Vein endothelial cell (primary cell): ENCODE measurements around the gene HOXB5.

DNA sequence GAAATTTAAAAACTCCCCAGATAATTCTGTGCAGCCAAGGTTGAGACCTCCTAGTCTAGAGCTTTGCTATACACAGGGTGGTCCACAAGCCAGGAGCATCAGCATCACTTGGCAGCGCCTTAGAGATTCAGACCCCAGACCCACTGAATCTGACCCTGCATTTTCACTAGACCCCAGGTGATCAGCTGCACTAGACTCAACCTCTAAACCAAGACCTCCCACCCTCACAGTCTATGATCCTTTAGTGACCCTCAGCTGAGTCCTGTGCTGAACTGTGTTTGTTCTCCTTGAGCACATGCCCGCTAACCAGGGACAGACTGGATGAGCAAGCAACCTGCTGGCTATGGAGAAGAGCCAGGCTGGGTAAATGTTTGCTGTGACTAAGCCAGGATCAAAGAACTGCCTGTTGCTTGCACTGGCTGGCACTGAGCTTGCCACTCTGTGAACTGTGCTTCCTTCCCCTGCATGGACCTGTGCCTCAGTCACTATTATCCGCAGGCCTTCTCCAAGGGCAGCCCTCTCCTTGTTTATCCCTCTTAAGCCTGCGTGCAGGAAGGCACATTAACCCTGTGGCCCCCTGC is 7.2 kb downstream of the PNPO start:
- CAGE, long polyA plus RNA, result no peak

DNA sequence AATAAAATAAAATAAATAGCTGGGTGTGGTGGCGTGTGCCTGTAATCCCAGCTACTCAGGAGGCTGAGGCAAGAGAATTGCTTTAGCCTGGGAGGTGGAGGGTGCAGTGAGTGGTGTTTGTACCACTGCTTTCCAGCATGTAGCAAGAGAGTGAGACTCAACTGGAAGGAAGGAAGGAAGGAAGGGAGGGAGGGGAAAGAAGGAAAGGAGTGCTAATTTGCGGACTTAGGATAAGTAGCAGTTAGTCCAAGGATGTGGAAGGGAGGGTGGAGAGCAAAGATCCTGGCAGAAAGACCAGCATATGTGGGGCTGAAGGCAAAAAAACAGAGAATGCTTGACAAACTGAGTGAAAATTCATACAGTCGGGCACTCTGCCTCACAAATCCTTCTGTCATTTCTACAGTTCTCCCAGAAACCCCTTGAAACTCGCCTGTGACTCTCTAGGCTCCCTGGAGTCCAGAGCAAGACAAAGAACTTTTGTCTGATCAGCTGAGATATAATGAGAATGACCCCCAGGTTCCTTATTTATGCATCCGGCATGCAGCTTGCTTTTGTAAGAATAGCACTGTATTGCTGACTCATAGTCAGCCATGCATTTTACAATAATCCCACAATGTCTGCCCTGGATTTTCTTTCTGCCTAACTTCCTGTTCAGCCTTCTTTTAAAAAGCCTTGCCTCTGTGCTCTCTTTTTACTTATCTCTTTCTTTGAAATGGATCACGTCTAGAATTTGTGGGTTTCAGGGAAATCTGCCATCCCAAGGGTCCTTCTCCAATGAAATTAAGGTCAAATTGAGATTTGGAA is 31.5 kb downstream of the CDK5RAP3 start:
- CAGE, long polyA plus RNA, result no peak

GRCh38 chr17:48026330-48026908 is 11.2 kb downstream of the COPZ2 start:
- CAGE, long polyA plus RNA, result no peak

DNA sequence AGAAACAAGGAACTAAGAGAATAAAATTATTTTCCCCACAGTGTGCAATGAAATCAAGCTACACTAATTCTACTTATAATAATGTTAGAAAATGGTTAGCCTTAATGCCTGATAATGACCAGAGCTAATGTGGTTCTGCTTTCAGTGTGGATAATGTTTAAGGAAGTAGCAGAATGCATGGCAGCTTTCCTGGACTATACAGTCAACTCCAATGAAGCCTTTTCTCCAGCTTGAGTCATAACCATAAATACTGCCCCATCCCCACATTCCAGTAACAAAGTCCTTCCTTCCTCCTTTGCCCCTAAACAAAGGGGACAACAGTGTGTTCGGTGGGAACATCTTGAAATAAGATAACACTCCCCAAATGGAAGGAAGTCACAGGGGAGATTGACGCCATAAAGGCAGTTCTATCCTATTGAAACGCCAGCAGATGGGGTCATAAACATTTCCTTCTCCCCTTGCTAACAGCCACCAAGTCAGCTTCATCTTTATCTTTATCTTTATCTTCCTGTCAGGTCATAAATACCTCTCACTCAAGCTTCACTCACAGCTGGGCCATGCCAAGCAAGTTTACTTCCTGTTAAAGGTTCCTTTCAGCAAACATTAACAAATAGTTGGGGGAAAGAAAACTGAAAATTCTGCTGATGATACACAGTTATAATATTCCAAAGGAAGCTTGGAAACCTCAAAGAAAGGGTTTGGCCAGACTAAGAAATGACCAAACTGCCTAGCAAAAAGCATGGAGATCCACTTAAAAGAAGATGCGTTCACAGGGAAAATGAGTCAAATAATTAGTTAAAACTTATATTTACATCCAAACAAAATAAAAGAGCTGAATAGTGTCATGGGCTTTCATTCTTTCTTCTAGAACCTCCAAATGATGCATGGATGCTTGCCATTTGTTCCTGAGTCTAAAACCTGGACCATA is 136.7 kb downstream of the SNX11 start:
- CAGE, long polyA plus RNA, result no peak

DNA sequence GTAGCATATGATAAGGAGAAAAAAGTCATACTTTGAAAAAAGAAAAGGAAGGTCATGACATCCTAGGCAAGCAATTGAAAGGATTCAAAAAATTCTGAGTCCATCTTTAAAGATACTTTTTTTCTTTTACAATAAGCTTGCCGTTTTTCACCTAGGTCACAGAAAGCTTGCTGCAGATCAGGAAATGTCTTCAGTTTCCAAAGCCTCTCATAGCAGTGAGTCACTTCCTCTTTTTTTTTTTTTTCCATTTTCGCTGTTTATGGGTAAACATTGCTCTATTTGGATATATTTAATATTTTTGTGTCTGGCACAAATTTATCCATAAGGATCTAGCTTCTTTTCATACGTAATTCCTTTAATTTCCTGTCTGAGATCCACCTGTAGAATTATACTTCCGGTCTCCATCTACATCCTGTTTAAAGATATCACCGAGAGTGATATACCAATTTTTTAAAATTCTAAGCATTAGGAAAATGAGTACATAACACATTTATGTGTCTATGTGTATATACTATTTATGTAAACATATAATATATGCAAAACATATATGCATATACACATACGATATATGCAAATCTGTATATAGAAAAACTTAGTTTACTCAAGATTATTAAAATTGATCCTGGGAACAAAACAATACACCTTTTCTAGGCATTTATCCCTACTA is 134.5 kb downstream of the SKAP1 start:
- CAGE, long polyA plus RNA, result no peak

- CAGE, long polyA plus RNA, result no peak
Observed at GRCh38 chr17:48456502-48456986, 26.5 kb upstream of the SKAP1 start.

GRCh38 chr17:48510969-48511548 is 19.8 kb downstream of the HOXB1 start:
- CAGE, long polyA plus RNA, result no peak

DNA sequence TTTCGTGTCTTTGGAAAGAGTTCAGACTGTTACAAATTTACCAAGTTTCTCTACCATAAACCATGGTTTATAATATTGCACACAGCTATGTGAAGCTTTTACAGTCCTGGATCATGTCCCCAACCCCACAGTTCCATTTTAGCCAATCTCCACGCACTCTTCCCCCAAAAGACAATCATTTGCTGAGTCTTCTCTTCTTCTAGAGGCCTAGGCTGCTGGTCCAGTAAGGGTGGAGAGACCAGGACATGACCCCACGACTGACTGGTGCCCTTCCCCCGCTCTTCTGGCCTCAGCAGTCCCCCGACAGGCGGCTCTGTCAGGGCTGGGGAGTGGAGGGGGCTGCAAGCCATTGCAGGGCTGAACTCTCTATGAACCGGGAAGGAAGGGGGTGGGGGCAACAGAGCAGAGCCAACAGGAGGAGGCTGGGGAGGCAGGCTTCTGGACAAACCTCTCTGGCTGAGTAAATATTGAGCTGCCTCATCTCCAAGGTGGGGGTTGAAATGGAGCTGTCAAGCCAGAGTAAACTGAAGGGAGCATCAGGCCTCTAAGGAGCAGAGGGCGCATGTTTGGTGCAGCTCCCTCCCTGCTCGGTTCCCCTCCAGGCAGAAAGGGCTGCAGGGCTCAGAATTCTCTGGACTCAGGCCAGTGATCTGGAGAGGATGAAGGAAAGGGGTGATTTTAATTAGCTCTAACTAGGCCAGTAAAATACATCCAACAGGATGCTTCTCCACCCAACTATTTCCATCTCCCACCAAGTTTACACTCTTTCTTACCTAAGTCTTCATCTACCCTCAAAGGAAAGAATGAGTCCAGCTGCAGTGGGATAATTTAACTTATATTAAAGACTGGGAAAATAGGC is 8.7 kb downstream of the HOXB1 start:
- CAGE, long polyA plus RNA, result no peak

DNA sequence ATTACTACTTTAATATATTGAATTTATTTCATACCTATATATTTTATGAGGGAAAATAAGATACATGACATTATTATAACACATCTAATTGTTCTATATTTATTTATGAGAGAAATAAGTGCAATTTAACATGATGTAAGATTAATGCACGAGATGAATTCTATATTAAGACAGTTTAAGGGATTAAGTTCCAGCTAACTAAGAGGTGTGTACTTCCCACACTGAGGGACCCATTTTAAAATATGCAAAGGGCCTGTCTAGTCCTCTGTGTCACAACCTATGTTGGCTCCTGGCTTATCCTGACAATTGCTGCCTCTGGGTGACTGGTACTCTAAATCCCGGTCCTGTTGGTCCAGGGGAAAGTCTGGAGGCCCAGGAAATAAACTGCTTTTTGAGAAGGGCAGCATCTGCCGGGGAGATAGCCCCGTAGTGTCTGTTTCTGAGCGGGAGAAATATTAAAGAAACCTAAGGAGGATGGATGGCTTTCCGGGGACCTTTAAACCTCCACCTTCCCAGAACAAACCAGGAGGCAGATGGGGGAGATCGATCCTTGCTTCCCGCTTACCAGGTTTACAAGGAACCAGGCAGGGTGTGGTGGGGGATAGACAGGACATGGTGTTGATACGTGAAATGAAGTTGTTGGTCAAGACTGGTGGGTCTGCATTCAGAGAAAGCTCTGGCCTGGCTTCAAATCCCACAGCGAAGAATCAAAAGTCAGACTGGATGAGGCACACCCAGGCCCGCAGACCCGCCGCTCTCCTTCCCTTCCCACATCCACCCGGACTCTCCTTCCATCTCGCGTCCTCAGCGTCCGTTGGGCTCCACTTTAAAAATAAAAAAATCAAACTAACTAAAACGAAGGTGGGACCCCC is 3.9 kb downstream of the HOXB2 start:
- CAGE, long polyA plus RNA, result no peak

DNA sequence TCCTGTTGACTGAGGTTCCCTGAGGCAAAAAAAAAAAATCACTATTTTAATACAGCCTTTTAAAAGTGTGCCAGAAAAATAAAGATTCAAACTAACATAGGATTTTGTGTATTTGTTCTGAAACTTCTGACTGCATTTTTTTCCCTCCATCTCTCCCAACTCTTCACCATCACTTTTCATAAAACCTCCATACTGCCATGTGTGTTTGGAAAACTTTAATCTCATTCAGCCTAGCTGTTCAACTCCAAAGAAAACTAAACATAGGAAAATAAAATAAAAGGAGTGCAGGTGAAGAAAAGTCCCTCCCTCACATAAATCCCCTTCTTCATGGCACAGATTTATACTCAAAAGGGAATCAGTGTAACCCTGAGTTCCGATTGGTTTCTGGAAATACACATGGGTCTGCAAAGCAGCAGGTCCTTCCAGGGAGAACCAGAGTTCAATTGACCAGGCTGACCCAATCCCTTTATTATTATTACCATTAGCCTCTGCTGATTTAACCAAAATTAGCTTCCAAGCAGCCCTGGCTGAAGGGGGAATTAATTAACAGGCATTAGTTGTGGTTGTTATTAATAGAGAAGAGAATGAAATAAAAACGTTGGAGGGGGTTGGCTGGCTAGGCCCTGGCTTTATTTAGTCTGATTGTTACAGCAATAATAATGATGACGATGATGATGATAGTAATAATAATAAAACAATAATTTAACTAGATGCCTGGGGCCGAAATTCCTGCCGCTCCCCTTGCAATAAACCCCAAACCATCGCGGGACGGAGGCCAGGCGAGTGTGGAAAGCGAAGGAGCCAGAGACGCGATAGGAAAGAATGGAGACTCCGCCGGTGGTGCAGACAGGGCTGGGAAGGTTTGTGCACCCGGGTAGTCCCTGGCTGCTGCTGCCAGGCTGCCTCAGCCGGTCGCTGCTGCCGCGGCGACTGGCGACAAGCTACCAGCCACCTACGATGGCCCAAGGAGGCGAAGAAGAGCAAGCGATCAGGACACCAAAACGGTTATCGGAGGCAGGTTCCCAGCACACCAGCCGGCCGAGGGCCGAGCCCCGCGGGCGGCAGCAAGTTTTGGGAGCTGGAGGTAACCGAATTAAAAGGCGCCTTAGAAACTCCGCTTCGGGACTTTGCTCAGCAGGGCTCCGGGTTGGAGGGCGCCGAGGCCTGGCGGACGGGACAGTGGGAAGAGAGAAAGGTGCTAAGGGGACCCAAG is 9.2 kb upstream of the HOXB2 start:
- CAGE, long polyA plus RNA, result no peak

GRCh38 chr17:48592973-48593882 is at the start of gene HOXB5:
Gene HOXB5 (minus strand): TSS chr17:48593779.
- CAGE, long polyA plus RNA, result no peak

GRCh38 chr17:48594598-48595127 is 1.1 kb upstream of the HOXB5 start:
- CAGE, long polyA plus RNA, result no peak

GRCh38 chr17:48598803-48599083 is 5.2 kb upstream of the HOXB5 start:
- CAGE, long polyA plus RNA, result no peak

GRCh38 chr17:48611258-48611636 is 430 bp upstream of the HOXB7 start:
- CAGE, long polyA plus RNA, result no peak

GRCh38 chr17:48642176-48642793 is 16.1 kb upstream of the HOXB9 start:
- CAGE, long polyA plus RNA, result no peak

DNA sequence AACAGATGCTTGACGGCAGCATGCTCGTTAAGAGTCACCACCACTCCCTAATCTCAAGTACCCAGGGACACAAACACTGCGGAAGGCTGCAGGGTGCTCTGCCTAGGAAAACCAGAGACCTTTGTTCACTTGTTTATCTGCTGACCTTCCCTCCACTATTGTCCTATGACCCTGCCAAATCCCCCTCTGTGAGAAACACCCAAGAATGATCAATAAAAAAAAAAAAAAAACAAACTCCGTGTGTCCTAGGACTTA is 6.4 kb upstream of the B4GALNT2 start:
- CAGE, long polyA plus RNA, result no peak

DNA sequence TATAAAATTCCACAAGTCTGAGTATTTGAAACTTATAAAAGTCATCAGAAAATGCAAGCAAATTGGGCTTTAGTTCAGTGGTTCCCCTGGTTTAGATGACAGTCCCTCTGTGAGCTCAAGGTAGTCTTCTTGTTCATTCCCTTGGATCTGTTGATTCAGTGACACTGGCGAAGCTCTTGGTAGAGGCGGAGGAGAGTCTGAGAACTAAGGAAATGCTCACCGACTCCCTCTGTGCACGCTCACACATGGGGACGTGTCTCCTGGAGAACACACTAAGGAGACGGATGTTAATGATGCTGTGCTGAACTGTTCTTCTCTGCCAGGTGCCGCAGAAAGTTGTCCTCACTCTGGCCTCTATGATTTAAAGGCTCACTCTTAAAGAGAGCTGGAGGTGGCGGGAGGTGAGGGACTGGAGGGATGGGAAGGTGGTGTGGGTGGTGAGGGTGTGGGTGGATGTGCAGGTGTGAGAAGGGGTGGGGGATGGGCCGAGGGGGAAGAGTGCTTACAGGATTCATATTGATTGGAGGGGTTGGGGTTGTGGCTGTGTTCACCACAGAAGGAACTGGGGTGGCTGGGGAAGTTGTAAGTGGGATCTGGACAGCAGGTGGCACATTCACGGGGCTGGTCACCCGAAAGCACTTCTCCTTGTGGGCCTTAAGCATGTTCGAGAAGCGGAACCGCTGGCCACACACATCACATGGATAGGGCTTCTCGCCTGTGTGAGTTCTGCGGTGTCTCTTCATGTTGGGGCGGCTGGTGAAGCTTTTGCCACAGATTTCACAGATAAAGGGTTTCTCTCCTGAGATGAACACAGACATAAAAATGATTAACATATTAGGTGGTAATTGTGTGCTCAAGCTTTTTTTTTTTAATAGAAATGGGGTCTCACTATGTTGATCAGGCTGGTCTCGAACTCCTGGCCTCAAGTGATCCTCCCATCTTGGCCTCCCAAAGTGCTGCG is 63.6 kb downstream of the ZNF652 start:
- CAGE, long polyA plus RNA, result no peak

DNA sequence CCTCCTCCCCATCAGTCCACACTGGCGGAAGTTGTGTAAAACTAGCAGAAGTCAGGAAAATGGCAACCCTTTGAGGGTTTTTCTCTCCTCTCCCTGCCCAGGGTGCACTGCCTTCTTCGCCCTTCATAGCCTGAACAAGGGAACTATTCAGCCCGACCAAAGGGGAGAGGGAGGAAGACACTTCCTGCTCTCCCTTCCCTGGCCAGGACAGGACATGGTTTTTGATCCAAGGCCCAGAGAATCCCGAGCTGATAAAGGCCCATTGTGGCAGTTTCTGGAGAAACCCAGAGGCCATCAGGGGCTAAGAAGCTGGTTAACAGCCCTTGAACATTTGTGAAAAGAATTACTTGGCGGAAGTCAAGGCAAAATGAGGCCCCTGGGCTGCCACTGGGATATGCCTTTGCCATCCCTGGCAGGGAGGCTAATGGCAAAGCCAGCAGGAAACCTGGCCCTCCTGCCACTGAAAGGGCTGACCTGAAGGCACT is 12.8 kb downstream of the PHB1 start:
- CAGE, long polyA plus RNA, result no peak

- CAGE, long polyA plus RNA, result no peak
Observed at GRCh38 chr17:49495710-49496470, 797 bp downstream of the NGFR start.

GRCh38 chr17:49577103-49577504 is 1.4 kb downstream of the NXPH3 start:
- CAGE, long polyA plus RNA, result no peak